Daoy (cell line): ENCODE data around the genes VAPA and IMPA2.

DNA sequence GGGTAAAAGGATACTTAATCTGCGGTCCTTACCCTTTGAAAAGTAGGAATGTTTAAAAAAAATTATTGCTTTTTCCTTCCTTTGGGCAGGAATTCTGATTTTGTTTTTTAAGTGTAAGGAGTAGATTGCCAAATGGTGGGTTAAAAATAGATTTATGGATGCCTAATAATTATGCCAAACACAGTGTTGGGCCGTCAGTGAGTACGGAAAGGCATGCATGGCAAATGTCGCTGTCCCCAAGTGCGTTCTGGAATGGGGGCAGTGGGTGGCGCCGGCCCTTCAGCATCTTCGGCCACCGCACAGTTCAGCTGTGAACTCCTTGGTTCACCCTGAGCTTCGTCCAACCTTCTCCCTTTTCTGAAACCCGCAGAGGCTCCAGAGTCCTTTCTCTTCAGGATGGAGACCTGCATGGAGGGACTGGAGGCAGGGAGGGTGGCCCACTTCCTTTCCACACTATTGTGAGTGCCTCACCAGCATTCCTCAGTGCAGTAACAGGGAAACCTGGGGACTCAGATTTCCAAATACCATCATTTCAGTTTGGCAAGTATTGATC is 74.8 kb upstream of the TXNDC2 start:
- RAMPAGE, long total RNA: no peak

GRCh38 chr18:9831912-9832581 is 53.7 kb upstream of the TXNDC2 start:
- RAMPAGE, long total RNA: no peak

- RAMPAGE, long total RNA: no peak
Measured at GRCh38 chr18:9849473-9850172, 36.1 kb upstream of the TXNDC2 start.

- RAMPAGE, long total RNA: no peak
Measured at GRCh38 chr18:9912541-9913214, 1.1 kb upstream of the VAPA start.

DNA sequence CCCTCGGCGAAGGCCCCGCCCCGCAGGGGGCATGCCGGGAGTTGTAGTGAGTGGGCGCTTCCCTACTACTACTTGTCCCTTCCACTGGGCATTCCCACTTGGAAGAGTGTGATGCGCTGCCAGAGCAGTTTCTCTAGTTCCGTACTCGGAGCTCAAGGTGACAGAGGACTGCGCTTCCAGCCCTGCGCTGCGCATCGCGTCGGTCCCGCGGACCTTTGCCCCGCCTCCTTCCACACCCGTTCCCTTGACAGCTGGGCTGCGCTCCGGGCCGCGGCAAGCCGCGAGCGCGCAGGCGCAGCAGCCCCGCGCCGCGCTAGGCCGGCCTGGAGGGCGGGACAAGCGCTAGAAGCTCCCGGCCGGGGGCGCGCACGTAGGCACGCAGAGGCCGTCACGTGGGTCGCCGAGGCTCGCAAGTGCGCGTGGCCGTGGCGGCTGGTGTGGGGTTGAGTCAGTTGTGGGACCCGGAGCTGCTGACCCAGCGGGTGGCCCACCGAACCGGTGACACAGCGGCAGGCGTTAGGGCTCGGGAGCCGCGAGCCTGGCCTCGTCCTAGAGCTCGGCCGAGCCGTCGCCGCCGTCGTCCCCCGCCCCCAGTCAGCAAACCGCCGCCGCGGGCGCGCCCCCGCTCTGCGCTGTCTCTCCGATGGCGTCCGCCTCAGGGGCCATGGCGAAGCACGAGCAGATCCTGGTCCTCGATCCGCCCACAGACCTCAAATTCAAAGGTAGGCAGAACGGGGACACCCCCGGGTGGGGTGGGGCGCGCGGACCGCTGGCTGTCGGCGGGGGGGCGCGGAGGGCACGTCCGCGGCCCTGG is at the start of gene VAPA:
TSS of gene VAPA (plus strand) at position 403 of the 814 bp plus-strand sequence.
- RAMPAGE, long total RNA: start-site peak on the plus strand centred at position 622 of the sequence, 36 bp wide, 273 and 30 reads in 2 replicates

DNA sequence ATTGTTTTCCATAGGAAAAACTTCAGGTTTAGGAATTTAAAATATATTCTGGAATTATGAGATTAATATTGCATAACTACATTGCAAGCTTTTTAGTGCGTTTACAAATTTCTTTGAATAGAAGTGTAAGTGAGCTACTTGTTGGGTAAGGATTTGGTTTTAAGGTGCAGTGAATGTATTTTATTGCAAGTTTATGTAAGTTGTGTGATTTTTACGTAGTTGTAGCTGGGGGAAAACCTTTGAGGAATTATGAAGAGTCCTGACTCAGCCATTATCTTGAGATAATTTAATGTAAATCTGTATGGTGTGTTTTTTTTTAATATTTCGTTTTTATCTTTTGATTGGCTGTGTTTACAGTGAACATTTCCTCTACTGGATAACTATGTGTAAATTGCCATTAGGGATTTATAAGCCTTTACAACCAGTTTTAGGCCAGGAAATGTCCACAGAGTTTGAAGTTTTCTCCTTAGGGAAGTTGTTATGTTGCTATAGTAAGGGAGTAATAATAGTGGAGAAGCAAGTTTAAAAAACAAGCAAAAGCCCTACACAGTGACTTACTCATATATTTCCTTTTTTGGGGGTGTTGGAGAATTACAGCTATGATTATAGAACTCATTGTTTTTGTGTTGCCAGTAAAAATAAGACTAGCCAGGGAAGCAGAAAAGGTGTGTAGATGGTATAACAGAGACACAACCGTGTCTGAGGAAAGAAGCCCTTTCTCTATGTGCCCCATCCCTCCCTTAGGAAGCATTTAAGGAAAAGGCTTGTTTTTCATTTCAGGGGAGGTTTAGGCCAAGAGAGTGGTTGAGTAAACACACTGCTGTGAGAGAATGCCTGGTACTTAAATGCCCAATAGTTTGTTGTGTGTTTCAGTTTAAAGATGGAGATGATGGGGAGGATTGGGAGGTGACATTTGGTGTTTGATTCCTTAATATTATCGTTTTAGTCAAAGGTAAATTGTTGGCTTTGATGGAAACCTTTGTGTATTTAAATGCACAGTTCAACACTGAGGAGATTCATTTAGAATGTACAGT is 2.2 kb downstream of the VAPA start:
- RAMPAGE, long total RNA: no peak

GRCh38 chr18:9927445-9928398 is 13.9 kb downstream of the VAPA start:
- RAMPAGE, long total RNA: no peak

DNA sequence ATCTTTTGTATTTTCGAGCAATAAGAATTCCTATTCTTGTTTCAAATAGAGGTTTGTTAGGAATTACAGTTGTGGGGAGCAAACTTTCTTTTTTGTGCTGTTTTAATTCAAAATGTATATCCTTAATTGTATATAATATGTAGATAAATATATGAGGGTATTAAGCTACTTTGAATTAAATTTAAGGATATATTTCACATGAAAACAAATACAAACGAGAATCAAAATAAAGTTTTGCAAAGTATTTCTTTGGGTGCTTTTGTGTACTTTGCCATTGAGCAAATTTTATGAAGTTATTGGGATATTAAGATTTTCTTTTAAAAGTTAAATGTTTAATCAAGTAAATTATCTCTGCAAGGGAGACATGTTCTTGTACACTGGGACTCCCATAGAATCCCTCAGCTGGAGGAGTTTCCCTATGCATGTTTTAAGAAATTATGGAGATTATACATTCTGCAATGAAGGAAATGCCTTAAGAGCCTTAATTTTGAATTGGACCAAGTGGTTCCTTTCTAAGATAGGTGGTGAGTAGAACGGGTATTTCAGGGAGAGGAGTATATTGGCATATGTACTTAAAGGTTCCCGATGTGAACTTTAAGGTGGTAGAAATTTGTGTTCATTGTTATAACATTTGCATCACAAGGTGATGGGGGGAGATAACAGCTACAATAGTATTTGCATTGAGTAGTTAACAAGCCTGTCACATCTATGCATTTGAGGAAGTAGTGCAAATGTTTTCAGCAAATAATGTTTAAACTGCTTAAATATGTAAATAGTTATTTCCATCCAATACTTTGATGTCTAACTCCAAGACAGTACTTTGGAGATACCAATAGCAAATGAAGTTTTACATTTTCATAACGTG is 46.2 kb downstream of the VAPA start:
- RAMPAGE, long total RNA: no peak

DNA sequence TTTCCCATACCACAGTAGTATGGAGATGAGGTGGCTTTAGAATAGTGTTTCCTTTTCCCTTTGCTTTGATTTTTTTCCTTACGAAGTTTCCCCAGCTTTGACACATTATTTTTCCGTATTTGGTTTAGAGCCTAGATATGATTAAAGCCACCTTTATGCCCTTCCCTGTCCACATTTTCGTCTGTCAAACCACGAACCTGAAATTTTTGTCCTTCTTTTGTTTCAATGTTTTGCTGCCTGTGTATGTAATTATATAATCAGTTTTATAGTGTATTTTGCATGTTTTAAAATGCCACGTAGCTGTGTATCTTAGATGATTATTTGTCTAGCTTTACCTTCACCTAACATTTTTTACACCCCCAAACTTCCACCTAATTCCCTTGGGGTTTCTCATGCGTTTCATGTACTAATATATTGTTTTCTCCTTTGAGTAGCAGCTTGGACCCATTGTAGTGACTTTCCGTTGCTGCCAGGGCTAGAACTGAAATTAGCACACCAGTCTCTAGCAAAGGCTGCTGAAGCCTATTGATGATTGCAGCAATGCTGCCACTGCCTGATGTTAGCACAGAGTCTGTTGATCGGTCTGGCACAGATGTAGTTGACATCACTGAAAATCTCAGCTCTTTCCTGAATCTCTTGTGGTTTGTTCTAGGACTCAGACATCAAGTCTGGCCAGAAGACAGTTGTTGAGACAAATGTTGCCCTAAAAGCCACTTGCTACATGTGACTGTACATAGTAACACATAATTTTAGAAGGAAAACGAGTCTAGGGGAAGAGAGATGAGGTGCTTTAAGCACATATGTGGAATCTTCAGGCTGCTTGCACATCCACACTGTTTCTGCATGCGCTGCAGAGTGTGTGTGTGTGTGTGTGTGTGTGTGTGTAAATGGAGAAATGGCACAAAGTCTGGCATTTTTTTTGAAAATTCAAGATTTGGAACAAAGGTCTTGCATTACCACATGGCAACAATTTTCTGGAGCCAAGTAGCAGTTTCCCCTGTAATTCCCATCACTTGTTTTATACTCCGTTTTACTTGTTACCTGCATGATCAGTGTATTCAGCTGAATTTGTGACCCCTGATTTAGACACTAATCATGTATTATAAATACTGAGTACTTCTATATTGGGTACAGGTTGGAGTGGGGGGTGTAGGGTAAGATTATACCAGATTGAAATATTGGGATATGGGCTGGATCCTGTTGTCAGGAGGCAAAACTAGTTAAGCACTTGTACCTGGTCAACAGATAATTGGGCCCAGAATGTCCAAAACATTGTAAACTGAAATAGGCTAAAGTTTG is 47.3 kb downstream of the VAPA start:
- RAMPAGE, long total RNA: no peak

GRCh38 chr18:10713638-10714197 is 187.9 kb downstream of the NAPG start:
- RAMPAGE, long total RNA: no peak

DNA sequence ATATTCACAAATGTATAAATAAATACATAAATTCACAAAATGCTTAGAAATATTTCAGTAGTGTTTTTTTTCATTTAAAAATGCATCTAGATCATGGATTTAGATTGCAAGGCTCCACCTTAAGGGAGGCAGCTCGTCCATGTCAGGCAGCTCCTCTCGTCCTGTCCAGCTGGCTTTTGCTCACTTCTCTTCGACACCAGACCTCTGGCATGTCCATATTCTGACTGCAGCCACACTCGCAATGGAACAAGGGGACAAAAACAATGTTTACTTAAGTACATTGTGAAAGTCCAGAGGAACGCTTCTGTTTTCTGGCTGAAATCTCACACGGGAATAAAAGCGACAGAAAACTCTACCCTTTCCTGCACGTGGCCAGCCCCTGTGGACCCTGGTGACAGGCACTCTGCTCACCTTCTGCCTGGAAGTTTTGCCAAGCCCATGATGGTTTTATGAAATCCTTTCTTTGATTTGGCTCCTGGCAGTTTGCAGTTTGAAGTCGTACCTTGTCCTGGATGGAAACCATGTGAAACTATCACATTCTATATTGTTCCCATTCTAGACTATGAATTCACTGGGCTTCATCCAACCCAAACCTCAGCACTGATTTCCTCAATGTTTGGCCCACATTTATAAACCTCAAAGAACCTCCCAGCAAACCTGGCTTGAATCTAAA is 134.2 kb upstream of the PIEZO2 start:
- RAMPAGE, long total RNA: no peak

- RAMPAGE, long total RNA: no peak
Measured at GRCh38 chr18:11760754-11761295, 71.8 kb downstream of the GNAL start.

- RAMPAGE, long total RNA: no peak
Measured at GRCh38 chr18:11885370-11886020, 22.6 kb downstream of the MPPE1 start.

- RAMPAGE, long total RNA: no peak
Measured at GRCh38 chr18:11964478-11964752, 16.9 kb upstream of the IMPA2 start.

GRCh38 chr18:11981332-11981850 is at the start of gene IMPA2:
Gene IMPA2, plus strand, starts transcription at chr18:11981507.
- RAMPAGE, long total RNA: no peak

GRCh38 chr18:11989149-11989696 is 7.9 kb downstream of the IMPA2 start:
- RAMPAGE, long total RNA: no peak

DNA sequence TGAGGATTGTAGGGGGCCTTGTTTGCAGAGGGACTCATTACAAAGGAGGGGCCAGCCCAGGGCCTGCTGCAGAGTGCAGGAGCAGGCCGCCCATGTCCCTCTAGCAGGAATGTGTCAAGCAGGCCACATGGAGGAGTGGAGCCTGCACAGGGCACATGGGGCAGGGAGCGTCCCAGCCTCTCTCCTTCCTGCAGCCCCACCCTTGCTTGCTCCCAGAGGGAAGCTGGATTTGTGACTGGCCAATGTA is 27.5 kb downstream of the IMPA2 start:
- RAMPAGE, long total RNA: no peak

DNA sequence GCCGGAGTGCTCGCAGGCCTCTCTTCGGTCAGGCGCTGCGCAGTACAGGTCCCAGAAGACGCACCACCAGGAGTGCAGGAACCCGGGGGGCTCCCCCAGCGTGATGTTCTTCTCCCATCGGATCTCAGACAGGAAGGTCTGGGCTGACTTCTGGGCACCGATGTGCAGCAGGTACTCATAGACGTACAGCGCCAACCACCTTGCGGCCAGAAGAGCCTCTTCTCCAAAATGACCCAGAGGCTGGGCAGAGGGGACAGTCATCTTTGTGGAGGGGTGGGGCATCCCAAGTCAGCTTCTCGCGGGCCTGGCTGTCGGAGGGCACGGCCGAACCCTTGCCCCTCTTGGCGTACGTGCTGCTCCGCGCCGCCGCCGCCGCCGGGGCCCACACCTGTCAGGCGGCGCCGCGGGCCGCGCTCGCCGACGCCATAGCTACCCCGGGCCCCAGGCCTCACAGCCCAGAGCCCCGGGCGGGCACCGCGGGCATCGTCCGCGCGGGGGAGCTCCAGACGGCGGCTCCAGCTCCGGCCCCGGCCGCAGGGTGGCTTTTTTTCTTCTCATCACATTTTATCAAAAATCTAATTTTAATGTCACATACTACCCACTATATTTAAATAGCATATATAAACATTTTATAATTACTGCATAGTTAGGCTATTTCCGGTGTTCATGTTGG is 25.4 kb upstream of the ANKRD62 start:
- RAMPAGE, long total RNA: no peak

DNA sequence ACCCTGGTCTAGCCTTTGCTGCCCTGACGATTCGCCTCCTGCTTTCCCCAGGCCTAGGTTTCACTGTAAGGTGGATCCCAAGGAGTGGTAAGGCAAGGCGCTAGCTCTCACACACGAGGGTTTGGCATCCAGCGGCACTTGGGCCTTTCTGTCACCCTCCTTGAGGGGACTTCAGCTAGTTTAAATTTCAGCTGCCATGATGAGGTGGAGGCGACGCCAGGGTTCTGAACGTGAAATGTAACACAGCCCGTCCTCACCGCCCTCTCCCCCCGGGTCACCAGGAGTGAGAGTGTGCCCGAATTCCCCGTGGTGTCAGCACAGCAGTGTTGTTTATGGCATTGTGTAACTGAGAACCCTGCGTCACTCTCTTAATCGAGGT is 4.5 kb downstream of the CIDEA start:
- RAMPAGE, long total RNA: no peak

- RAMPAGE, long total RNA: no peak
Measured at GRCh38 chr18:12278721-12279702, 24.9 kb downstream of the CIDEA start.